Kidney (tissue), 2 donors: ENCODE results near the gene KIF21B.

DNA sequence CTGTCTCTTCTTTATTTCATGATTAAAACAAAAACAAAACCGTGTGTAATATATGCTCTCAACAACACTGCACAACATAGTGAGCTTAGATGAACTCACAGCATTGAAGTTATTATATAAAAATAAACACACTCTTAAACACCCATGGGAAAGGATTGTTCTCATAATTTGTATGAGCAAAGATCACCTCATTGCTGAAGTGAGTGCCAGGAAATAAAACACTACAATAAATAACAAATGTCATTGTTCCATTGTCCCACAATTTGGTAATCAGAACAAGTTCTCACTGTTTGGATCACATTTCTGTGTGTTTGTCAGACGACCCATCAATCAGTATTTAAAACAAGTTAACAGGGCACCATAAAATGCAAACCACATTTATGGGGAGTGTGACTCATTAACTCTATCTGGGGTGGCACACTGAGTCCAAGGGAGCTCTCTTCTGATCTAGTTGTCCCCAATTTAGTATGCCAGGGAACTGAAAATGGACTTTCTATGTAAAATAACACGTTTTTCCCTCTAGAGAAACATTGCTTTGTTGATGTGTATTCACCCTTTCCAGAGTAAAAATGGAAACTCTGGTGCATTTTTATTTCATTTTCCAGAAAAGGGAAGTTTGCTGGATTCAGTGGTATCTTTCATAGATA, 124.5 kb downstream of the PTPRC start:
- PRO-cap = no peak
- RRBS = no CpG with 5 or more reads among the region's 3 CpGs

DNA sequence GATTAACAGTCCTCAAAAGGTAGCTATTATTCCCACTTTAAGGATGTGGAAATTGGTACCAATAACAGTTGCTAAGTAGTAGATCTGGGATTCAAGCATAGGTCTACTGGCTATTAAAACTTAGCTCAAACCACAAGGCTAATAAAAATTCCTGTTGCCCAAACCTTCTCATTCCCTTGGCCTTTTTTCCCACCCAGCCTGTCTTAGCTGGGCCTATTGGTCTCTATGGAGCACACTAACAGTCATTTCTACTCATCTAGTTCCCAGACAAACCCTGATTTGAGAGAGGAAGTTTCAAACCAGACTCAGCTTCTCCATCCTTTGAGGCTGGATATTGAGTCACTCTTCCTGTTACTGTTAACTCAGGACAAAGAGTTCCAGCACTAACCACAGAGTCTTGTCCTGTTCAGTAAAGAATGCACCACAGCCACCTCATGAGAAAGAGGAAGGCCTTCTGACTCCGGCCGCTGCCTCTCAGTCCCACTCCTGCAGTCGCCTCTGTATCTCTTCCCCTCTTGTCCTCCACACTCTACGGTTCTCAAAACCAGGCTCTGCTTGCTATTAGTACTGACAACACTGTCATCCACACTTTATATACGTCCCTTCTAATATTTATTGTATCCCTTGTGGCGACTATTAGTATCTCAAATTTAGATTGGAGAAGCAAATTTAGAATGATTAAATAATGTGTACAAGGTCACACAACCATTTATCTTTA, 137.8 kb downstream of the PTPRC start:
- PRO-cap = no peak
- RRBS = no CpG with 5 or more reads among the region's 6 CpGs

- PRO-cap = no peak
- RRBS = no CpG with 5 or more reads among the region's 10 CpGs
Observed at GRCh38 chr1:200033360-200033863, 5.9 kb downstream of the NR5A2 start.

- PRO-cap = no peak
- RRBS = 19% methylated on average over 15 of the region's 48 CpGs
Observed at GRCh38 chr1:200035452-200036263, 8.1 kb downstream of the NR5A2 start.

GRCh38 chr1:200048060-200048693, 20.7 kb downstream of the NR5A2 start:
- PRO-cap = no peak
- RRBS = no CpG with 5 or more reads among the region's 9 CpGs

DNA sequence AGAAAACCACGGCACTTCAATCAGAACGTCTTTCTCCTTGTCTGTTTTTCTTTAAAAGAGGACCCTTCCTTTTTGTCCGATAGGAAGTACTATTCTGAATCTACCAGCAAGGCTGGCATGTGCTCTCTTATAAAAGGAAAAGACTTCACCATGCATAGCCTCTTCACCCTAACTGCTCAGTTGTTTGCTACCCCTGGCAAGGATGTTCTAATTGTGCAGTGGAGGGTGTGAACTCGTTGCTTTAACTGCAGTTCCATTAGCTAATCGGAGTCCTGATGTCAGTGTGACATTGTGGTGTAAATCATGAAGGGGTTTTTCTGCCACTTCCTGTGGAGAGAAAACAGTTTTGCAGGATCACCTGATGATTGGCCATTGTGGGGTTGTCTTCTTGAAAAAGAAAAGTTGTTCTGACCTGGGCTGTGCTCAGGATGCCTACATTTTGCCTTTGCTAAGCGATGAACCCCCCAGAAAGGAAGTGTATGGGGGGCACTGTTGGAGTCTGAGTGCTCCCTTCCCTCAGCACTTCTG, 102.0 kb downstream of the NR5A2 start:
- PRO-cap = no peak
- RRBS = no CpG with 5 or more reads among the region's 6 CpGs

- PRO-cap = no peak
- RRBS = 1% methylated on average over 7 of the region's 46 CpGs
Observed at GRCh38 chr1:200408890-200409738, 722 bp downstream of the ZNF281 start.

- PRO-cap = no peak
- RRBS = 47% methylated on average over 8 of the region's 17 CpGs
Observed at GRCh38 chr1:200411328-200412098, 1.7 kb upstream of the ZNF281 start.

DNA sequence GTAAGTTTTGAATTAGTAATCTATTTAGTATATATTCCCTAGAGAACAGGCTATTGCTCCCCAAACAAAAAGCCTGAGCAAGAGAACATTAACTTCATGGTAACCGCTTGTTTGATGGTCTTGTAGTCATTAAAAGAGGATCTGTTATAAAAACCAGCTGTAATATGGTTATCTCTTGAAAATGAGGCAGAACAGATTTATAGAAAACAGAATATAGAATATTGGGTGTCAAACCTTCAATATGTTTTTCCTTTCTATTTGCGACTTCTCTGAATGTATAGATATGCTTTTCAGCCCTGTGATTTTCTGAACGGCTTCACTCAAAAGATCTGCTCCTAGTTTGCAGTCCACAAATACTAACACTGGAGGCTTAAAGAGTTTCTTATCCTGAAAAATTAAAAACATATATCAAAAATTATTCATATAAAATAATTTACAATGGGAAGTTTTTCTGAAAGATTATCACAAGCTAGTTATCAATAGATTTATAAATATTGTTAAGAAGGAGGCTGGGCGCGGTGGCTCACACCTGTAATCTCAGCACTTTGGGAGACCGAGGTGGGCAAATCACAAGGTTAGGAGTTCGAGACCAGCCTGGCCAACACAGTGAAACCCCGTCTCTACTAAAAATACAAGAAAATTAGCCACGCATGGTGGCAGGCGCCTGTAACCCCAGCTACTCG, 20.7 kb downstream of the DDX59 start:
- PRO-cap = no peak
- RRBS = no CpG with 5 or more reads among the region's 11 CpGs

- PRO-cap = no peak
- RRBS = no CpG with 5 or more reads among the region's 7 CpGs
Observed at GRCh38 chr1:200653125-200653569, 16.6 kb downstream of the DDX59 start.

GRCh38 chr1:200674705-200675276, 5.1 kb upstream of the DDX59 start:
- PRO-cap = no peak
- RRBS = no CpG with 5 or more reads among the region's 4 CpGs

DNA sequence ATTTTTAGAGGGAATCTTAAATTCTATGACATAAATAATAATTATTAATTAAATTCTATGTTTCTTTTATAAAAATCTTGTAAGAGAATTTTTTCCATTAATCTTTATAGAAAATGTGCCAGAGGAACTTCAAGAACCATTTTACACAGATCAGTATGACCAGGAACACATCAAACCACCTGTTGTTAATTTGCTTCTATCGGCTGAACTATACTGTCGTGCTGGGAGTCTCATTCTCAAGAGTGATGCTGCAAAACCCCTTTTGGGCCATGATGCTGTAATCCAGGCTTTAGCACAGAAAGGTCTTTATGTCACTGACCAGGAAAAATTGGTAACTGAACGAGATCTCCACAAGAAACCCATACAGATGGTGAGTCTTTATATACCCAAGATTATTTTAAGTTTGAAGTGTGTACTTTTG, 22.0 kb downstream of the CAMSAP2 start:
- PRO-cap = no peak
- RRBS = no CpG with 5 or more reads among the region's 3 CpGs

- PRO-cap = no peak
- RRBS = no CpG with 5 or more reads among the region's 5 CpGs
Observed at GRCh38 chr1:200769499-200770233, 31.0 kb downstream of the CAMSAP2 start.

DNA sequence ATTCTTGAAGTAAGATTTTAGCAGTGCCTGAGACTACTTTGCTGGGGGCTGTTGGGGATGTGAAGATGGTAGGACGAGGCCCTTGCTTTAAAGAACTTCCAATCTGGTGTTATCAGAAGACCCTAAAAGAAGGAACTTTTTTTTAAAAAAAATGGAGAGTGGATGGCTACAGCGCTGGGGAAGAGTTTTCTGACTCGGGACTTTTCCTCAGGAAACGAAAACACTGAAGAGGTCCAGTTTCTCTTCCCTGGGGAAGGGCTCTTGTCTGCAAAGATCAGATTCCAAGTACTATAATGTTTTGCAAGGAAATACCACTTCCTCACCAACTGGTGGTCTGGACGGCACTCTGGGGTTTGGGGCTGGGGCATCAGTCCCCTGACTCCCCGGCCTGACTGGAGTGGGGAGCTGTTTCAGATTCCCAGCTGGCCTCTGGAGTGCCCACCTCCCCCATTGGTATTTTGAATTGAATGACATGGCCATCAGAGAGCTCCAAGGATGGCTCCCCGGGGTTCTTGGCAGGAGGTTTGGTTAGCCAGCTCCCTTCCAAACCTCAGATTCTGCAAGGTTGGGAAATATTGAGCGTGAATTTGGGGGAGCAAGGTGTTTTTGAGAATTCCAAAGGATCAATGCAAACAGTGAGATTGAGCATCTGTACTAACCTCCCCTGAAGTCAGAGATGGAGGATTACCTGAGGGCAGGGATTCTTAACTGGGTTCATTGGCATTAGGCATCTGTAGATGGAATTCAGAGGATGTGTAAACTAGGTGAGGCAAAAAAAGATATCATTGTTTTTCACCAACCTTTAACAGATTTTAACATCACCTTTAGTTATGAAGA, 2.2 kb upstream of the INAVA start:
- PRO-cap = no peak
- RRBS = 80% methylated on average over 1 of the region's 8 CpGs

GRCh38 chr1:200896498-200897554, 2.1 kb downstream of the INAVA start:
- PRO-cap = unidirectional peak, minus-strand start at chr1:200896875
- RRBS = no CpG with 5 or more reads among the region's 13 CpGs

DNA sequence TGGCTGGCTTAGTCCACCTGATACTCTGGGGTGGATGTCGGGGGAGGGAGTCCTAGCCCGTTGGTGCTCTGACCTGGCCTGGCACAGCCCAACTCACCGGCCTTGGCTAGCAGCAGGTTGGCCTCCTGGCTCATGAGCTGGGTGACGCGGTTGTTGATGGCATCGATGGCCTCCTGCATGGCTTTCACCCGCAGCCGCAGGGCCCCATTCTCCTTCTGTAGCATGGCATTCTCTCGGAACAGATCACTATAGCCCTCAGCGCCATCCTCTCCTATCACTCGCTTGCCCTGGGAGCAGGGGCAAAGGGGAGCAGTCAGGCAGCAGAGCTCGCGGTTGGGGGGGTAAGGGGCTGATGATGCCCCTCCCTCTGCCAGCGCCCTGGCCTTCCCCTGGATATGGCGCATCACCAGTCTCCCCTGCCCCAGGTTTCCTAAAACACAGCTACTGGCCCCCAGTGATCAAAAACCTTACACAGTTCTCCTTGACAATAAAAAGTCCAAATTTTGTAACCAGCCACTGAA, 21.4 kb downstream of the KIF21B start:
- PRO-cap = no peak
- RRBS = no CpG with 5 or more reads among the region's 15 CpGs

DNA sequence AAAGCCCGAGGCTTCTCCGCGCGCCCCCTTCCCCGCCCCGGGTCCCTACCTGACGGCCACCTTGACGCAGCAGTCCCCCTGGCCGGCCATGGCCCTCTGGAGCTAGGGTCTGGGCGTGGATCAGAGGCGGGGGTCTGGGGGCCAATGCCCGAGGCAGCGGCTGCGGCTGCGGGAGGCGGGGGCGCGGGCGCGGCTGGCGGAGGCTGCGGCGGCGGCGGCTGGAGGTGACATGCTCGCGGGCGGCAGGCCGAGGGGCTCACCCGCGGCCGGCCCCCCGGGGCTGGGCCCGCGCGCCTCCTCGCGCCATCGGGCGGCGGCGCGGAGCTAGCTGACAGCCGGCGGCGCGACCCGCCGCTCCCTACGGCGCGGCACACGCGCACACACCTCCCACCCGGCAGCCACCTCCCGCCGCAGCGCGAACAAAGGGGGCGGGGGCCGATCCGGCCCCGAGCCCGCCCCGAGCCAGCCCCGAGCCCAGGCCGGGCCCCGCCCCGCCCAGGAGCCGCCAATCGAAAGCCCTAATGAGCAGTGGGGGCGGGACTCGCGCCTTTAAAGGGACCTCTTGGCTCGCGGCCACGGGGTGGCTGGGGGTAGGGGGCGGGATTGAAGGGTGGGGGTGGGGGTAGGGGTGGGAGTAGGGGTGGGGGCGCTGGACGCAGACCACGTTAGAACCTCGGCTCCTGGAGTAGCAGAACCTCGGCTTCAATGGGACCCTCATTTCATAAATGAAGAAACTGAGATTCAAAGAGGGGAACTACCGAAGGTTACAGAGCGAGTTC, at the start of gene KIF21B:
Gene KIF21B (minus strand): TSS at position 421 of the 779 bp plus-strand sequence.
- PRO-cap = unidirectional peak, minus-strand start at position 421 of the sequence
- RRBS = 3% methylated on average over 44 of the region's 85 CpGs

GRCh38 chr1:201100062-201100578, 12.1 kb downstream of the CACNA1S start:
- PRO-cap = no peak
- RRBS = 100% methylated on average over 1 of the region's 11 CpGs

DNA sequence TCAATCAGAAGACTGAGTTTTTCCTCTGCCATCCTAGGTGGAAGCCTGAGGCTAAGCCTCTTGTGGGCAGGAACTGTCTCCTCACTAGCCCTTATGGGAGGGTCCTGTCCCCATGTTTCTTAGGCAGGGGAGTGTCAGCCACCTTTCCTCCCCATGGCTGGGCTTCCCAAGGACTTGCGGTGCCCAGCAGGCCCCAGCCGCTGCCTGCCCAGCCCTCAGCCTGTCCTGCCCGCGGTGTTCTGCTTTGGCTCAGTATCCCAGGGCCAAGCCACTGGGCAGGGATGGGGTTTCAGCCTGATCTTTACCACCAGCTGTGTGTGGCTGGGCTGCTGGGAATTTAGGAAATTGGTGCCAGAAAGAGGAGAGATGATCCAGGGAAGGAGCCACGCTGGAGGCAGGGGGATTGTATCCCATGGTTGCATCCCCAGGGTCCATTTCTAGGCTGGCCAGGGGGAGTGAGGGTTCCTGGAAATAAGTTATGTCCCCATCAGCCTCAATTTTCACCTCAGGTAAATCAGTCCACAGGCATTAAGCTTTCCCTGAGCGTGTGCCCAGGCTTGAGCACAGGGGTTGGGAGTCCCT, 6.9 kb upstream of the IGFN1 start:
- PRO-cap = no peak
- RRBS = no CpG with 5 or more reads among the region's 6 CpGs

GRCh38 chr1:201298669-201299318, 15.5 kb downstream of the PKP1 start:
- PRO-cap = no peak
- RRBS = 76% methylated on average over 4 of the region's 7 CpGs